Cardiac muscle cell (in vitro differentiated cells and primary cell): ENCODE measurements around a stretch of chr17.

DNA sequence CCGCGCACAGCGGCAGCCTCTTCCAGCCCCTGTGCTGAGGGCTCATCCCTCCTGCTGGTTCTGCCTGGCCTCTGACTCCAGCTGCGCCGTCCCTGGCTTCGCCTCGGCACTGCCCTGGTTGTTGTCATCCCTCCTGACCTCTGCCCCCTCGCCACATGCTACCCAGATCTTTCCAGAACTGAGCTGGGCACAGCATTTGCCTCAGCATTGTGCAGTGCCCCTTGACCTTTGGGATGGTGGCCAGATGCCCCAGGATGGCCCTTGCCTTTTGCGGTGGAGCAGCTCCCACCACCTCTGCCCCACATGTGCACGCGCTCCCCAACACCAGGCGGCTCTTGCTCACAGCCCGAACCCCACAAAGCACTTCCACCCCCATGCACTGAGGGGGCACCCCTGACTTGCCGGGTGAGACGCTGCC, 3.0 kb downstream of the LRRC45 start:
- RAMPAGE, long total RNA = no peak
- RRBS = 85% methylated on average over 2 of the region's 15 CpGs

- RAMPAGE, long total RNA = no peak
- RRBS = 4% methylated on average over 5 of the region's 43 CpGs
Observed at GRCh38 chr17:82036074-82037161, 1.1 kb downstream of the DCXR start.

DNA sequence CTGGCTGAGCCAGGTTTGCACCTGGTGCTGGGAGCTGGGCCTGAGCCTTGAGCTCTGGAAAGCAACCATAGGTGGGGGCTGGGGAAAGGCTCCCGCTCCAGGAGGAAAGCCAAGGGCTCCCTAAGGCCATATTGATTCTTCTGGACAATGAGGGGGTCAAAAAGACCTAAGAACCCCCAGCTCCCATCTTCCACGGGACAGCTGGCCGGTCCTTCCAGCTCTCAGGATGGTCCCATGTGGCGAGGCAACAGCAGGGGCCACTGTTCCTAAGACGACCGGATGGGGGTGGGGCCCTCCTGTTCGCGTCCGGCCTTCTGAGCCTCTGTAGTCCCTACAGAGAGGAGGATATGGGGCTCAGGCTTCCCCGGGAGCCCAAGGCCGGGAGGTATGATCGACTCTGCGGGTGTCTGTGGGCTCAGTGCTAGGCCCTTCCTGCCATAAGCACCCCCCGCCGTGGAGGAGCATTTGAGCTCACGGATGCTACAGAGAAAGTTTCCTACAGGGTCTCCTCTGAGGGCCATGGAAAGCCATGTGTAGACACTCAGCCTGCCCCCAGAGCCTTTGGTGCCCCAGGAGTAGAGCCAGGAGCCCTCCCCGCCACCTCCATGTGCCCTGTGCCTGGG, 6.0 kb upstream of the DCXR start:
- RAMPAGE, long total RNA = no peak
- RRBS = 28% methylated on average over 6 of the region's 17 CpGs

- RAMPAGE, long total RNA = no peak
- RRBS = no CpG with 5 or more reads among the region's 54 CpGs
Observed at GRCh38 chr17:82047697-82048992, 3.5 kb downstream of the RFNG start.

DNA sequence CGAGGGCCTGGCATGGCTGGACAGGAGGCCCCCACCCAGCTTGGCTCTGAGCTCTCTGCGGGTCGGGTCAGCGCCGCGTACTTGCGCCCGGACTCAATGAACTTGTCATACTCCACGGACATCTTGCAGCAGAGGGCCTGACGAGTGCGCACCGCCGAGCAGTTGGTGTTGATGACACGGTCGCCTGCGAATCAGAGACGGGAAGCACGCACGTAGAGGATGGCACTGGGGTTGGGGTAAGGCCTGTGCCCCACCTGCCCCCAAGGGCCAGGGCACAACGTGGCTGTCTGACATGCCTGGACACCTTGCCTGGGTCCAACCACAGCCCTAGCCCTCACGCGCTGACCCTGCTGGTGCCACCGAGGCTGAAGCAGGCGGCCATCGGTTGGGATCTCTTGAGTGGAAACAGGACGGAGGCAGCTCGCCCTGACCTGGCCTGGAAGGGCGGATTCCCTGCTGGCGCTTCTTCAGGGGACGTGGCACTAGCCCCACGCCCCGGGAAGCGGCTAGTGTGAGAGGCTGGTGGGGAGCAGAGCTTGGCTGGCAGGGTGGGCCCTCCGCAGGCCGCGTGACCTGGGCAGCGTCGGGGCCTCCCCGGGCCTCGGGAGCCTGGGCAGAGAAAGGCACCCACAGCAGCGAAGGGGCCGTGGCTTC, 903 bp downstream of the RFNG start:
- RAMPAGE, long total RNA = no peak
- RRBS = 10% methylated on average over 8 of the region's 42 CpGs

DNA sequence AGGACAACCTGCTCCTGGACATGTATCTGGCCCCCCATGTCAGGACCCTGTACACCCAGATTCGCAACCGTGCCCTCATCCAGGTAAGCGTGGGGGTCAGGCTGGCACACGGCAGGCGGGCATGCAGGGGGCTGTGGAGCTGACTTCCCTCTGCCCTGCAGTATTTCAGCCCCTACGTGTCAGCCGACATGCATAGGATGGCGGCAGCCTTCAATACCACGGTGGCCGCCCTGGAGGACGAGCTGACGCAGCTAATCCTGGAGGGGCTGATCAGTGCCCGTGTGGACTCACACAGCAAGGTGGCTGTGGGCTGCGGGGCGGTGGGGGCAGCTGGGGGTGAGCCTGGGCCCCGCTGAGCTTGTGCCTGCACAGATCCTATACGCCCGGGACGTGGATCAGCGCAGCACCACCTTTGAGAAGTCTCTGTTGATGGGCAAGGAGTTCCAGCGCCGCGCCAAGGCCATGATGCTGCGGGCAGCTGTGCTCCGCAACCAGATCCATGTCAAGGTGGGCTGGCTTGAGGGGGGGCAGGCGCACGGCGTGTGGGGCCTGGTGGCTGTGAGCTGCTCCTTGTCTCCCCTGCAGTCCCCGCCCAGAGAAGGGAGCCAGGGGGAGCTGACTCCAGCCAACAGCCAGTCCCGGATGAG, 4.9 kb downstream of the GPS1 start:
- RAMPAGE, long total RNA = no peak
- RRBS = no CpG with 5 or more reads among the region's 30 CpGs

- RAMPAGE, long total RNA = no peak
- RRBS = 97% methylated on average over 9 of the region's 33 CpGs
Observed at GRCh38 chr17:82080012-82080694, 14.5 kb upstream of the DUS1L start.

DNA sequence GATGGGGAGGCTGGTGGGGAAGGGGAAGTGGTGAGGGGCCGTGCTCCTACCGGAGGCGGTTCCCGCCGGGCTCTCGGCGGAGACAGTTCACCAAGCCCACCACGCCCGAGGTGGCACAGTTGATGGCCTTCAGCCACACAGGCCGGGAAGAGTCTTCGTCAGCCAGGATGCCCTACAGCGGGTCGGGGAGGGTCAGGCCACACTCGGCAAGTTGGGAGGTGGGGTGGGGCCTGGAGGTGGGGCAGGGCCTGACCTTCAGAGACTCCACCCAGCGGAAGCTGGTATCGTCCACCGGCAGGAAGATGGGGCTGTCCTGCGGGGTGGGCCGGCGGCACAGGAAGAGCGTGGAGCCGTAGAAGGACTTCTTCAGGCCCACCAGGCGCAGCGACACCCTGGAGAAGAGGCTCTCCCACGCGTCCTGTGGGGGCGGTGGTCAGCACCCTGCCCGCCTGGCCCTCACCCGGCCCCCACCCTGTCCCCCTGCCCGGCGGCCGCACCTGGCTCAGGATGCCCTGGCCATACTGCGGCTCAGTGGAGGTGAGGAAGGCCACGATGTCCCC, 13.0 kb downstream of the FASN start:
- RAMPAGE, long total RNA = no peak
- RRBS = 89% methylated on average over 5 of the region's 34 CpGs

DNA sequence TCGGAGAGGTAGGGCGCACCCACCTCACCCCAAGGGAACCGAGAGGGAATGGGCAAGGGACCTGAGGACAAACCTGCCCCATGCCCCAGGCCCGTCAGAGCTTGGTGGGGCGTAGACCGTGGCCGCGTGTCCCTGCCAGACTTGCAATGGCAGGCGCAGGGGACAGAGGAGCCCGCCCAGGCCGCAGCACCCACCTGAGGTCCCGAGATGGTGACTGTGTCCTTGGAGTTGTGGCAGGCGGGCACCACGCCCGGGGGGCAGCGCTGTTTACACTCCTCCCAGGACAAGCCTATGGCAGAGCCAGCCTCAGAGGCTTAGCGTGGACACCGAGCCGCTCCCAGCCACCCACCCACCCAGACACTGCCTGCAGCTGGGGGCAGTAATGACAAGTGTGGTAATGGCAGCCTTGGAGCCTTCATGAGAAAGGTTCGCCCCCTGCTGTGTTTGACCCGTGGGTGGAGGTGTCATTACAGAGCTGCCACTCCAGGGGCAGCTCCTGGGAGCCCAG, 8.5 kb downstream of the FASN start:
- RAMPAGE, long total RNA = no peak
- RRBS = no CpG with 5 or more reads among the region's 21 CpGs

GRCh38 chr17:82093152-82093505, 4.9 kb downstream of the FASN start:
- RAMPAGE, long total RNA = no peak
- RRBS = no CpG with 5 or more reads among the region's 17 CpGs

- RAMPAGE, long total RNA = no peak
- RRBS = no CpG with 5 or more reads among the region's 12 CpGs
Observed at GRCh38 chr17:82120127-82120578, 22.1 kb upstream of the FASN start.

DNA sequence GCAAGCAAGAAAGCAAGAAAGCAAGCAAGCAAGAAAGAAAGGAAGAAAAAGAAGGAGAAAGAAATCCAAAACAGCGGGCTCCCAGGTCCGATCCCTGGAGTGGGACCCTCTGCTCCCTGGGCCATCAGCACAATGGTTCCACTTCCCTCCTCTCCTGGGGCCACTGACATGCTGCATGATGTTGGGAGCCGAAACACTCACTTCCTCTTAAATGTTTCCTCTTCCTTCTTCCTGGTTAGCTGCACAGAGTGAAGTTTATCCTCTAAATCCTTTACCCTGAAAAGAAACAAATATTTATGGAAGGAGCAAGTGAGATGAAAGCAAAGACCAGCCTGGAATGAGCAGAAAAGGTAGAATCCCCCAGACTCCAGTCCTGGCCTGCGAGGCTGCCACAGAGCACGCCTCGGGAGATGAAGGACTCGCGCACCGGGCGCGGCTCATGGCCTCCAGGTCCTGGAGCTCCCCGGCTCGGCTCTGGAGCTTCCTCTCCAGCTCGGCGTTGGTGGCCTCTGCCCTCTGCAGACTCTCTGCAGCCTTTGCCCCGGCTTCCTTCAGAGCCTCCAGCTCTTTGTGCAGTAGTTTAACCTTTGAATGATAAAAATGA, 19.0 kb downstream of the CCDC57 start:
- RAMPAGE, long total RNA = no peak
- RRBS = 90% methylated on average over 7 of the region's 16 CpGs

- RAMPAGE, long total RNA = no peak
- RRBS = 2% methylated on average over 30 of the region's 65 CpGs
Observed at GRCh38 chr17:82213042-82214054, 706 bp upstream of the CCDC57 start.

GRCh38 chr17:82225160-82225727, 3.6 kb upstream of the SLC16A3 start:
- RAMPAGE, long total RNA = no peak
- RRBS = 0% methylated on average over 3 of the region's 20 CpGs

- RAMPAGE, long total RNA = no peak
- RRBS = 4% methylated on average over 2 of the region's 40 CpGs
Observed at GRCh38 chr17:82231873-82232682, 3.2 kb downstream of the SLC16A3 start.

DNA sequence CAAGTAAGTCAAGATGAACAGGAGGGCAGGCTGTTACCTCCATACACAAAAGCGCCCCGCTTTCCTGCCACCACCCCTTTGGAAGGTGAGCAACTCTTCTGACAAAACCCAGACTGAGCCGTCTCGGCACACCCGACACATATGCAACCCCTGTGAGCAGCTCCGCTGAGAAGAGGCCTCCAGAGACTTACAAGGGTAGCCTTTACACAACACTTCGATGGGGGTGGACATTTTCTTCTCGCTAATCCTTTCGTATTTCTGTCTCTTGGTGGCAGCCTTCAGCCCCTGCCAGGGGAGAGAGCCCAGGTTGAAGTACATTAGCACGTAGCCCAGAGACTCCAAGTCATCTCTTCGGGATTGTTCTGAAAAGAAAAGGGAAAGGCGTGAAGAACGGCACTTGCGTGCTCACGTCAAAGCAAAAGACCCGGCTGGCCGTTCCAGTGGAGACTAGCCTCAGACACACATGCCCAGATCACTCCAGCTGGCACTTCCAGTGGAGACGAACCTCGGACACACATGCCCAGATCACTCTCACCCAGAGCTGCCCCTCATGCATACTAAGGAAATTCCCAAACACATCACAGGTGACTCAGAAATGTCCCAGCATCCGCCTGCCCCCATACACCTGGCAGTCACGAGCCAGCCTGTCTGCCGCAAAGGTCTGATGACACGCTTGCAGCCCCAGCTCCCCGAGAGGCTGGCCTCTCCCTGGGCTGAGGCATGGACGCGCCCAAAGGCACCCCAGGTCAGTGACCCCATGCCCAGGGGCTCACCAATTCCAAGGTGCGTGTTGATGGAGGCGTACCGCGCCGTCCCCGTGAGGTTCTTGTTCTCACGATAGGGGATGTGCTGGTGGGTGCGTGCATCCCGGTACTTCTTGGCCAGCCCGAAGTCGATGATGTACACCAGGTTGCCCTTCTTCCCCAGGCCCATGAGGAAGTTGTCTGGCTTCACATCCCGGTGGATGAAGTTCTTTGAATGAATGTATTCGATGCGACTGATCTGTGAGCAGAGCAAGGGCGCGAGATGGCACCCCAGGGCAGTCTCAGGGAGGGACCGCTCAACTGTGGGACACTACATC, 20.9 kb downstream of the CSNK1D start:
- RAMPAGE, long total RNA = no peak
- RRBS = 79% methylated on average over 4 of the region's 43 CpGs

- RAMPAGE, long total RNA = no peak
- RRBS = 79% methylated on average over 5 of the region's 17 CpGs
Observed at GRCh38 chr17:82303242-82303665, 14.2 kb downstream of the CD7 start.

- RAMPAGE, long total RNA = no peak
- RRBS = 74% methylated on average over 3 of the region's 19 CpGs
Observed at GRCh38 chr17:82316544-82317035, 818 bp downstream of the CD7 start.

DNA sequence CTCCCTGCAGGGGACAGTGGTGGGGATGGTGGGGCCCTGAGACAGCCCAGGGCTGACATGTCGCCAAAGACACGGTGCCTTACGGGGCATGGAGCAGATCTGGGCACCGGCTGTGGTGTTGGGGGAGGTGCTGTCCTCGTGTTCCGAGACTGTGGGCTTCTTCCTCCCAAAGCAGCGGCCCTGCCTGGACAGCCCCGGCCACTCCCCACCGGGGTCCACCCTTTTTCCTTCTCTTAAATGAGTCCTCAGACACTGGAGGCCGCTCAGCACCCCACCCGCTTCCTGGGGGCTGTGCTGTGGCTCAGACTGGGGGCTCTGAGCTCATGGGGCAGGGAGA, 404 bp downstream of the CD7 start:
- RAMPAGE, long total RNA = no peak
- RRBS = 32% methylated on average over 4 of the region's 11 CpGs

DNA sequence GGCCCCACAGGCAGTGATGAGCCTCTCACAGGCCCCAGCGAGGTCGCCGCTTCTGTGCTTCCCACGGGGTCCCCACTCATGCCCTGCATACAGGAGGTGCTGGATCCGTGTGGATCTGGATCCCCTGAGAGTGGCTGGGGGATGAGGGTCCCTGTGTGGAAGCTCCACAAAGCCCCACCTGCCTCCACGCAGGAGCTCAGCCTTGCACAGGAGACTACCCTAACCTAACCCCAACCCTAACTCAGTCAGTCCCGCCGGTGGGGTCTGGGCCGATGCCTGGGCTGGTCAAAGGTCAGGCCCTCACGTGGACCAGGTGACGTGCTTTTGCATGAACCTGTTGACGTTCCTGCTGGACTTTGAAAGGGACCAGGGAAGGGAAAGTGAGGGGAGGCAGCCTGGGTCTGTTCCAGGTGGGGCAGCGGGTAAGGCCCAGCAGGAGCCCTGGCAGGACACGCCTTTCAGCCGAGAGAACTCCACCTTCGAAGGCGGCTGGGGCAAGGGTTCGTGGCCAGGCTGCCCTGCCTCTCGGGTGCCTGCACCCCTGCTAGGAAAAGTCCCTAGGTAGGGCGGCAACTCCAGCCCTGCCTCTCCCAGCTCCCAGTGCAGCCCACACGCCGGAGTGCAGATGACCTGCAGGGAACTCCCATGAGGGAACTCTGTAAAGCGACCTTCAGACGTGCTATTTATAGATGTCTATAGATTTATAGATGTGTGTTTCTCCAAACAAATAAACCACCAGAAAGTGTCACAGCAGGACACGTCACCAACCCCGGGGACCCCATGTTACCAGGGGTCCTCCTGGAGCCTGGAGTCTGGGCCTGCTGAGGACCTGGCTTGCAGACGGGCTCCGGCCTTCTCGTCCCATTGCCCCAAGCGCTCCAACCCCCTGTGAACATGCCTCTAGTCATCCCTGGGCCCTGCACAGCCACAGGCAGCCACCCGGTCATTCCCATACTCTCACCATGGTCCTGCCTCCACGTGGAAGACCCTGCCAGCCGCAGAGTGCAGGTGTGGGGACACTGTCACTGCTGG, 5.0 kb downstream of the SECTM1 start:
- RAMPAGE, long total RNA = no peak
- RRBS = 78% methylated on average over 6 of the region's 33 CpGs